ENCODE data around the genes TMEM39A and SLC49A4.

DNA sequence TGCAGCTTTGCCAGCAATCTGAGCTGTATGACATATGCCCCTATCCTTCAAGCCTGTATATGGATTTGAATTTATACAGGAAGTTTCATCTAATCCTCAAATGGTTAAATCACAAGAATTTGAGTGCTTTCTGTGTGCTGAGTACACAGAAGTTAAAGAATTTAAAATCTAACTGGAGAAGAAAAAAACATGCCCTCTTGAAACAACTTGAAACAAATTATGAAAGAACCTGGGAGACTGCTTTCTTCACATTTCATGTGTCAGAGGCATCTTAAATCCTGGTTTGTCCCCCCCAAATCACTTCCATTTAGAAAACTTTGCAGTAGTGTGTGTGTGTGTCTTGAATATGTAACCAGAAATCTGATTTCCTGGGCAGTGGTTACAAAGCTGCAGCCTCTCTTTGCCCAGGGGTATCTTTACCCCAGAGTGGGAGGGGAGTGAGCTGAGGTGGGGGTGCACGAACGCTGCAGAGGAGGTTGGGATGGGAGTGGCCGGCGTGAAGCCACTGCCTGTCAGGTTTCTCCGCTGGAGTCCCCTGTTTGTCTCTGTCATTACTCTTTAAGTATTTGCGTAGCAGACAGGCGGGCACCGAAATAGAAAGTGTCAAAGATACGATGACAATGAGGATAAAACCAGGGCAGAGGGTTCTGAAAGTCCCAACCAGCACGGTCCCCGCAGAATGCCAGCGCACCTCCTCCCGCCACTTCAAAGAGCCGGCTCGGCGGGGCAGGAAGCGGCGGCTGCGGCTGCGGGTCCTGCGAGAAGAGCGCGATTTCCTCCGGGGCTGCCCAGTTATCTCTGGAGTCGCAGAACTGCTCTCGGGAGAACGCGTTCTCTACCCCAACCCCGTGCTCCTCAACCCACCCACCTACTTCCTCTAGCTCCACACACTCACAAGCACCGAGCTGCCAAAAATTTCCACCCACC lies 541 bp upstream of the ARHGAP31 start:
- RRBS: 1% methylated on average over 11 of the region's 30 CpGs

DNA sequence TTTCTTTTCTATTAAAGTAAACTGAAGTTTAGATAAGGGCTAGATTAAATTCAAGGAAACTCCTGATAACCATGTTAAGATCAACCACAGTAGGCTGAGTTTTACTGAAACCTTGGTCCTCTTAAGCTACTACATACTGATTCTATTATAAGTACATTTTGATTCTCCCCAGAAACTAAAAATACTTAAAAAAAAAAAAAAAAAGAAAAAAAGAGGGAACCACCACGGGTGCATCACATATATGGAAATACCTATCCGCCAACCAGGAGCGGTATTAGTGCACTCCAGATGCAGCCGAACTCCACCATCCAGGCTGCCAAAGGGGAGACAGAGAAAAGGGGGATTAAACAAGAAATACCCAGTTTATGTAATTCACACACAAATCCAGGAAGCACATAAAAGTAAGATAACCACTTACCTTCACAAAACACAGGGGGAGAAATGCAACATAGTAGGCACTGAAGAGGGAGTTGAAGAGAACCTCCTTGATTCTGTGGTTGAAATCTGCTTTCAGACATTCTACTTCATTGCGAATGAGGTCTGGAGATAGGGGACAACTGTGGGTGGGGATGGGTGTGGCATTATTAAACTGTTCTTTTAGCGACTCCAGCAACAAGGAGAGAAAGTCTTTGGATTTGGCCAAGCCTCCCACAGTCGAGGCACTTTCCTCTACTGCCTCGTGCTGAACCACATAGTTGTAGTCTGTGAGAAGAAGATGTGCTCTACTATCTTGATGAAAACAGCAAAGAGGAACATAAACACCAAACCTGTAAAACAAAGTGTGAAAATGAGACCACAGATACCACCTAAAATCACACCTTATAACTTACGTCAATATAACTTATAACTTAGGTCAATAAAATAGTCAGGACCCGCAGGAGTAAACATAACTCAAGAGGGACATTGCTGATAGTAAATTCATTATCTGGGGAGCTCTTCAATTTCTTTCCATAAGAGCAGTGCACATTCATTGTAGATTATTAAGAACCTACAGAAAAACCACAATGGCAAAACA lies 25.8 kb downstream of the TMEM39A start:
- RRBS: no CpG with 5 or more reads among the region's 10 CpGs

DNA sequence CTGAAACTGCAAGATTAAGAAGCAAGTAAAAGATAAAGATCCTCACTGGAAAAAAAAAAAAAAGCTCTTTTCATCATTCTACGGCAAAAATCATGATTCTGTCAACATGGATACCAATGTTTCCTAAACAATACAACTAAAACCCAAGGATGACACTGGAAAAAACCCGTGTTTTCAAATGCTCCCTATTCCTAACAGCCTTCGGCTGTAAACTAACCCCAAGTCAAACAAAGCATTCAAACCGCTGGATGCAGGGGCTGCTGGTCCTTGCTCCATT lies 632 bp downstream of the TMEM39A start:
- RRBS: no CpG with 5 or more reads among the region's 4 CpGs

GRCh38 chr3:119463122-119464130 lies at the start of gene TMEM39A:
TMEM39A (minus strand) TSS chr3:119463615.
- RRBS: 2% methylated on average over 10 of the region's 52 CpGs

GRCh38 chr3:119589082-119589608 lies 8.5 kb upstream of the PLA1A start:
- RRBS: no CpG with 5 or more reads among the region's 5 CpGs

- RRBS: no CpG with 5 or more reads among the region's 8 CpGs
These were observed 525 bp downstream of the POPDC2 start for GRCh38 chr3:119659774-119660354.

- RRBS: 3% methylated on average over 14 of the region's 39 CpGs
These were observed 28.1 kb downstream of the NR1I2 start for GRCh38 chr3:119809958-119810476.

DNA sequence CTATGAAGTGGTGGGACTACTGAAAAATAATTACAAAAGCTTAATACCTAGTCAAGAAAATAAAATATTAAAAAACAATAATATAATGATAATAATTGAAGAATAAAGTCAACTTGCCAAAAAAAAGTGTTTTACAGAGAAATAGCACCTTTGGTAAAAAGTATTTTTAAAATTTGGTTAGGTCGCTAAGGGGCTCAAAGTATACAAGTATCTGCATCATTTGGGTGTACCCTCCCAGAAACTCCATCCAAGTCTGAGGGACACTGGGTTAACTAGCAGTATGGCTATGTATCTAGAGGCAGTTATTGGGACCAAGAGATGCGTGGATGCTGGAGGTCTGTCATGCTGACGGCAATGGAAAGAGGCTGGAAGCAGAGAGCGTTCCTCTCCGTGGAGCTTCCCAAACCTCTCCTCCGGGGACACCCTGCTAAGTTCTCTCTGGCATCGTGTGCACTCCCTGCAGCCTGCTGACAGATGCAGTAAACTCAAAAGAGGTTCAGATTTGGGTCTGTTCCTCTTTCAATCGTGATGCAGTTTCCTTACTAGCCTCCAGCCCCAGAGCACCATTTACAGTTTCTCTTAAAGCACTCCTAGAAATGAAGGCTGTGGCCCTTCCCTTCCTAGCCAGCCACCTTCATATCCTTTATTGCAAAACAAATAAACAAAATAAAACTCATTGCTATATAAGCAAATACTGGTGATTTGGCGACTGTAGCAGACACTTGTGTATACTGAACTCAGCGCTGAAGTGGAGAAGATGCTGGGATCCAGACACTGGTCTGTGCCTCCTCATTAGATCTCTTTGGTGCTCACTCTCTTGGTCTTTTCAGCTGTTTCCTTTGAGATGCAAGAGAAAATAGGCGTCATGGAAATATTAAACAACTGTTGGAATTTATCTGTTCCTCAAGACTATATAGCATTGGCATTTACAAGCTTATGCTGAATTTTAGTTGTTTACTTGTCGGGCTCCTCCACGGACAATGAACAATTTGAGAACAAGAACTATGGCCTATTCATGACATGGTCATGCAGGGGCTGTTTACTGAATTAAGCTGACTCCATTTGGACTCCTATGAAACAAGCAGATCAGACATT lies 47.4 kb upstream of the LRRC58 start:
- RRBS: no CpG with 5 or more reads among the region's 13 CpGs

DNA sequence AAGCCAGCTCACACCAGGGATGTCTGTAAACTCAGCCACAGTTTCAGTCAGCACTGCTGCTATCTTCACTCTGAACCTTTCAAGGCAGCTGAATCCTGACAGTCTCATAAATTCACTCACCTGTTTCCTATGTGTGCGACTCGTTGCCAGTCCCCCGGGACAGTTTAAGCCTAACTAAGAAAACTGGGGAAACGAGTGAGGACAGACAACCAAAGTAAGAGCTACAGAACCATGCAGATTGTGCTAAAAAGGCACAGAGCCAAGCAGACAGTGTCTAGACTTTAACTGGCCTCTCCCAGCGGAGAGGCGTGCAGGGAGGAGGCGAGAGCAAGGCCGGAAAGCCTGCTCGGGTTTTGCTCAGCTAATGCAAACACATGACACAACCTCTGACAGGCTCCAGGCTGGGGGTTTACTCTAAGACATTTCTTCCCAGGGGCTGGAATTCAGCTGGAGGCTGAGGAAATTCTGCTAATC lies 11.9 kb downstream of the FSTL1 start:
- RRBS: no CpG with 5 or more reads among the region's 9 CpGs

- RRBS: no CpG with 5 or more reads among the region's 8 CpGs
These were observed 28.1 kb upstream of the NDUFB4 start for GRCh38 chr3:120567772-120568687.

DNA sequence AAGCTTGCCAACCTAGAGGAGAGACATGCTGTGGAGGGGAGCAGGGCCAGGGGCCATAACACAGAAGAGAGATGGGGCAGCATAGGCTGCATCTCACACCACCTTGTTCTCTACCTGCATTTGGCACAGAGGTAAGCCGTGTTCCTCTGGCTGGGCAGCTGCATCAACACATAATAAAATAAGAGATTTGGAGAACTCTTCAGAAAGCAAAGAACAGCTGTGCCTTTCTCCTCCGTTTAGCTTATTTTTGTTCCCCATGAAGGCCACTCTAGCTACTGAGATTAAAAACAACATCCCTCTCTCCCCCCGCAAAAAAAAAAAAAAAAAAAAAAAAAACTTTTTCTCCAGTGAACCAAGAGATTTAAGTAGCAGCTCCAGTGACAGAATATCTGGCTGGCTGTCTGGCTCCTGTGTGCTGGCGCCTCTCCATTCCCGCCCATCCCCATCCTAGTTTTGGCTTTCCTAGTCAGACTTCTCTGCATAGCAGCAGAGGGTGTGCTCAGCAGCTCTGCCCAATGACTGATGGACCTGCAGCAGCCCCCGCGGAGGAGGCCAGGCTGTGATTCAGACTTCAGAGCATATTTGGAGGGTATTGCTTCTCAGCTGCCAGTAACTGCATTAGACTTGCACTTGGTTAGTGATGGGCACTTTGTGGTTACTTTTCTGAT lies 52.1 kb upstream of the STXBP5L start:
- RRBS: no CpG with 5 or more reads among the region's 7 CpGs

- RRBS: no CpG with 5 or more reads among the region's 30 CpGs
These were observed 44.1 kb downstream of the SLC15A2 start for GRCh38 chr3:121938076-121938963.

DNA sequence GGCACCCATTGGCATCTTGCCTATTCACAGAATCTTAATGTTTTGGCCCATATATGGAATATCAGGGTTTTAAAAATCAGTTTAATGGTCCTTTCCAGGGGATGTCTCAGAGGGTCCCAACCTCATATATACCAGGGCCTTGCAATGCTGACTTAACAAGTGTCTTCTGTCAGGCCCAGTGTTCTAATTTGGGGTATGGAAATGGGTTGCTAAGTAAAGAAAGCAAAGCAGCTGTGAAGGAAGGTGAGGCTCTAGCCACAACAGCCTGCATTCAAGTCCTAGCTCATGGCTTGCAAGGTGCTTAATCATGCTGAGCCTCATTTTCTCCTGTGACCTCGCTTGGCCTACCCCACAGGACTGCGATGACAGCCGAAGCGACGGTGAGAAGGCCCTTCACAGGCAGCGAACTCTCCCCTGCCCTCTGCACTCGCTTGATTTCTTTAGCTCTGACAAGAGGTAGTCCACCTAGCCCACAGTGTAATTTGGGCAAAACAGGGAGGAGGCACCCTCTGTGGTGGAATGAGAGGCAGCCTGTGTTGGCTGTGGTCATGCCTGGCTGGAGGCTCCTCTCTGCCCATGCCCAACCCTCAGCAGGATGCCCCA lies 29.4 kb downstream of the ILDR1 start:
- RRBS: no CpG with 5 or more reads among the region's 7 CpGs

DNA sequence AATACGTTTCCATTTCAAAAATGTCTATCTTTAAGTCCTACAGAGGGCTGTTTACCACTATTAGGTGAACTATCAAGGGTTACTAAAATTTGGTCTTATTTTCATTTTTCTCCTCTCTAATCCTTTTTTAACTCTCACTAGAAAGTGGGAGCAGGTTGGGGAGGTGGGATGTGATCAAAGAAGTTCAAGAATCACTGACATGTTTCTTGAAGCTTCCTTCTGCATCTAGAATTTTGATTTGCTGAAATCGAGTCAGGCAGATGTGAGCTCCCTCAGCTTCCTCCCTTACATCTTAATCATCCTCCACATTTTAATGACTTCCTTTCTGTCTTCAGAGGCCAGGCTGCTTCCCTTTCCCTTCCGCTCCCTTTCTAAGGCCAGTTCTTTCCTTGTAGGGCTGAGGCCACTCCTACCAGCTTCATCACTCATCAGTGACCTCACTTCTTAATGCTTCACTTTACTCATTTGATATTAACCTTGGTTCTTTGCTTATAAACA lies 24.2 kb downstream of the ILDR1 start:
- RRBS: no CpG with 5 or more reads among the region's 3 CpGs

DNA sequence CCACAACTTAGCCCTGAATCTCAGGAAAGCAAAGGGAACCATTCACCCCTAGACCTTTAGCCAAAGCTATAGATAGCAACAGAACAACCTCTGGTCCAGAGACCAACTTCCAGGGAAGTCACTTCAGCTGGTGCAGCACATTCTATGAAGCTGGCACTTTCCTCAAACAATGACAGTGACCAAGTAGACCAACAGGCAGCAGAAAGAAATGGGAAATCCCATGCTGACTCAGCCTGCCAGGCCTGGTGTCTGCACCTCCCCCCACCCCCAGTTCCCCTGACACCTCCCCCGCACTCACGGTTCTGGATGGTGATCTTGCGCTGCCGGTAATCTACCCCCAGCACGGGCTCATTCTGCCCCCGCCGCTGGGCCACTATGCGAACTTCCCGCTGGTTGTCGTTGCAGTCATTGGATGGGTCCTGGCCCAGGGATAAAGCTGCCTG lies 17.1 kb downstream of the ILDR1 start:
- RRBS: no CpG with 5 or more reads among the region's 10 CpGs

GRCh38 chr3:122105709-122105998 lies 50.5 kb downstream of the CD86 start:
- RRBS: no CpG with 5 or more reads among the region's 1 CpG

GRCh38 chr3:122365492-122366127 lies 17.4 kb downstream of the MIX23 start:
- RRBS: no CpG with 5 or more reads among the region's 7 CpGs

GRCh38 chr3:122794491-122795707 lies at the start of gene SLC49A4:
SLC49A4 (plus strand) TSS chr3:122795069.
- RRBS: 2% methylated on average over 40 of the region's 92 CpGs

DNA sequence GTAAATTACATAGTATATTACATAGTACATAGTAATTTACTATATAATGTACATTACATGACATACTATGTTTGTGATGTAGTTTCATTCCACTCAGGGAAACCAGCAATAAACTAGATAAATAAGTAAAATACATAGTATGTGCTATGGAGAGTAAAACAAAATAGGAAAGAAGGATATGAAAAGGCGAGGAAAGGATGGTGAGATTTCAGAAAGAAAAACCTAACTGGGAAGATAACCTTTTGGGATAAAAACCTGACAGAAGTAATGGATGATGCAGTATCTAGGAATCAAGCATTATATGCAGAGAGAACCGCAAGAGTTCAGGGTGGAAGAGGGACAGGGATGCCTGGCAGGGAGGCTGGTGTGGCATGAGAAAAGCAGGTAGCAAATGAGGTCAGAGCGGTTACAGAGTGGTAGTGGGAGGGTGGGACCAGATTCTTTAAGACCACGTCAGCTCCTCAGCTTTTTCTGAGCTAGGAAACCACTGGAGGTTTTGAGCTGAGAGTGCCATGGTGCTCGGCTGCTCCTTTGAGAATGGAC lies 13.4 kb downstream of the SLC49A4 start:
- RRBS: no CpG with 5 or more reads among the region's 5 CpGs

All from HGPS cell (cell line).